SK-N-MC (cell line): Measurements from ENCODE around the gene MYRFL.

- RRBS: no CpG with 5 or more reads among the region's 4 CpGs
These were observed 50.9 kb upstream of the CCT2 start for GRCh38 chr12:69534237-69534845.

DNA sequence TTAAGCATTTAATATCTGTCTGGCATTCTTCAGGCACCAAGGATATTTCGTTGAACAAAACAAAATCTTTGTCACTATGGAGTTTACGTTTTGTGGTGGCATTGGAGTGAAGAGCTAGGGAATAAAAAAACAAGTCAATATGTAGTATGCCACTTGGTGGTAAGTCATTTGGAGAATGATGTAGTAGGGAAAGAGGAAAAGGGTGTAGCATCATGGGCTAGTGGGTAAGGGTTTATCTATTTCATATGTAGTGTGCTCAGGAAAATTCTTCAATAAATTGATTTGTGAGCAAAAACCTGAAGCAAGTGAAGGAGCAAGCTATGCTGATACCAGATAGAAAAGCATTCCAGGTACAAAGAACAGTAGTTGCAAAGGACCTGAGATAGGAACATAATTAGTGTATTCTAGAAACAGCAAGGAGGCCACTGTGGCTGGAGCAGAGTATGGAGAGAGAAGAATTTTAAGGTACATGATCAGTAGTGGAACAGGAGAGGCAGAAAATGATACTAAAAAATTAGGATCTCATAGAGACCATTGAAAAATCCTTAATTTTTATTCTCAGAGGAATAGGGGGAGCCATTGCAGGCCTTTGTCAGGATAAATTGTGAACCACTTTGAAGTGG lies 41.8 kb upstream of the CCT2 start:
- RRBS: no CpG with 5 or more reads among the region's 2 CpGs

- RRBS: 88% methylated on average over 6 of the region's 9 CpGs
These were observed 614 bp downstream of the LRRC10 start for GRCh38 chr12:69610193-69610392.

DNA sequence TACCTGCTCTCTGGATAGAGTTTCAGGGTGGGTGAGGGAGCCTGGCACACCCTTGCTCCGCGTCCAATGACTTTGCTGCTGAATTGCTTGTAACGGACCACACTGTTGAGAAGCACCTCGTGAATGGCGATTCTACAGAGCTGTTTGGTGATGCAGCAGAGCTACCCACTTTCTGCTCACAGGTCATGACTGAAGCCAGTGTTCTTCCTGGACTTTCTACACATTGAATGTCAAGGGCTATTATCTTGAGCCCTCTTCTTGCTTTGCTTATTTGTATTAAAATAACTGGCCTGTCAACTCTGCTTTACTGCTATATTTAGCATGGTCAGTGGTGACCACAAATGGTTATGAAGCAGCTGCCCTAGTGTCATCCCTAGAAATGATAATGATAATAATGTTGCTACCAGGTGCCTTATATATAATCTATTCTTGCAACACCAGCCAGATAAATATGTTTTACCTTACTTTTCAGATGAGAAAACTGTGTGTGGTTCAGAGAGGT lies 2.6 kb upstream of the LRRC10 start:
- RRBS: no CpG with 5 or more reads among the region's 5 CpGs

DNA sequence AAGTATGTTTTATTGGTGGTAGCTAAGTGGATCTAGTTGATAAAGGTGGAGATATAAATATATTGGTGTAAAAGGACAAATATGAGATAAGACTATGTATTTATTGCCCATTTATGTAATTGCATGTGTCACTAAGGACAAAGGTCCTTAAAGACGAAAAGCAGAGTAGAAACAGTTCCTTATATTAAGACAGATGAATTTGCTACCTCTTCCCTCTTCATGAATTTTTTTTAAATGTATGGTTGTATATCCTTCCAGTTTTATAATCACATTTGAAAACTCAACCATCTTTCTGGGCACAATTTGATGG lies at the start of gene MYRFL:
MYRFL (plus strand) TSS at position 163 of the 310 bp plus-strand sequence.
- RRBS: no CpG with 5 or more reads among the region's 1 CpG

DNA sequence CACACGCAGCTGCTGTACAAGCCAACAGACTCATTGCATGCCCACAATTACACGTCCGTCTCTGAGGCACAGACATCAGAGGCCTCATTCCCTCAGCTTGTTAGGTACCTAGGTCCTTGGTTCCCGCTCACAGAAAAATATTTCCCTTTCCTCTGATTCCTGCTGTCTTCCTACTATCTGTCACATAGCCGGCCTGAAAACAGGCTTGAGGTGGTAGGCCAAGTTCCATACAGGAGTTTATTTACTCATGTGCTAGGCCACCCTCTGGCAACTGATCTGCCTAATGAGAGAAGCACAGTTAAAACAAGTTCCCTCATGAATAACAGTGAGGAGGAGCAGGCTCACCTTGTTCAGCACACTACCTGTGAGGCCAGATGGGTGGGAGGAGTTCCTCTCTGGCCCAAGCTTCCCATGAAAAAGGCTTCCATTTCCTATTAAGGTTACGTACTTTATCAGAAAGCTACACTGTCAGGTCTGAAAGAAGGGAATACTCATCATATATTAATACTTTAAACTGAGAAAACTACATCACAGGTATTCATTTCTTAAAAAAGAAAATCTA lies 206.0 kb downstream of the MYRFL start:
- RRBS: no CpG with 5 or more reads among the region's 6 CpGs

GRCh38 chr12:70242300-70243143 lies 711 bp upstream of the CNOT2 start:
- RRBS: no CpG with 5 or more reads among the region's 33 CpGs

- RRBS: no CpG with 5 or more reads among the region's 3 CpGs
These were observed 44.9 kb upstream of the KCNMB4 start for GRCh38 chr12:70320830-70321924.

DNA sequence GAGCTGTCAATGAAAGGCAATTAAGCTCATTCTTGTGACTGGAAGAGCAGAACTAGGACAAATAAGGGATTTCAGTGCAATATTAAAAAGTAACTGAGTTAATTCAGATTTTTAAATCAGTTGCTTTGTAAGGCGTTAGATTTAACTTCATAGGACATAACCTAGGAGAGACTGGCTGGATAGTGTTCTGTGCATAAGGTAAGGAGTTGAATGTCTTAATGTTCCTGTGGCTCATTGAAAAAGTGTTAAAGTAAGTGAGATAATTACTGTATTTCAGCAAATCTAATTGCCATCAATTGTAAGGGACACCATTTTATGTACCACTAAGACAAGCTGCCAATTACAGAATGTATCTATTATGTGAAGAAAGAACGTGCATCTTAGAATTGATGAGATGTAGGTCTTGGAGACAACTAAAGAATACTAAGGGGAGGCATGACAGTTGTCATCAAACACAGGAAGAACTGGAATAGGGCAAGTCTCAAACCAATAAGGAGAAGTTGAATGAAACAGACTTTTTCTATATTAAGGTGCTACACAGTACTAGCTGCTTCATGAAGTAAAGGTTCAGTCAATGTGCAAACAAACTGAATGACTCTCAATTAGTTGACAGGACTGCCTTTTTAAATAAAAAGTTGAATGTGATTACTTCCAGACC lies 8.1 kb upstream of the KCNMB4 start:
- RRBS: no CpG with 5 or more reads among the region's 2 CpGs

GRCh38 chr12:70458544-70459043 lies 92.5 kb downstream of the KCNMB4 start:
- RRBS: no CpG with 5 or more reads among the region's 1 CpG

GRCh38 chr12:70571719-70572255 lies 65.4 kb downstream of the PTPRB start:
- RRBS: no CpG with 5 or more reads among the region's 3 CpGs

DNA sequence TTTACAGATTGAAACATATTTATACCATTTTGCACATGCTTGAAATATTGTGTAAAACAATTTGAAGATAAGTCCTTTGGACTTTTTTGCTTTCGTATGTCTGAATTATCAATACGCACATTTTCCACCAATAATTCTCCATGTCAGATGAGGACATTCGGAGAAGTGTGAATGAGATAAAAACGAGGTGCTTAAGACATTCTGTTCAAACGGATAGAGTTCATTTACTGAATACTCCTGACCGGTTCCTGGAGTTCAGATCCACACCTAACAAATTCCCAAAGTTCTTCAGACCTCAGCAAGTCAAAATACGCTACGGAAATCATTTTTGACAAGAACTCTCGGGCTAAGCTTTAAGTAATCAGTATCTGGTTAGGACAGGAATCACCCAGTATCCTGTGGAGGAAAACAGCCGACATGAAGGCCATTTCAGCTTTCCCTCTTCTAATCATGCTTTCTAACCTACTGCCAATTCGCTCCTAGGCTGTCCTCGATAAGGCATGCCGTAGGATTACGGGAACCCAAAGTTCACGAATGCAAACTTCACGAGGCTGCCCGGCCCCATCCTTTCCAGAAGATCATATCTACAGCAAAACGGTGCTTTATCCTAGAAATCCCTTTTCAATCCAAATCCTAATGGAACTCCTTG lies 81.7 kb upstream of the PTPRB start:
- RRBS: no CpG with 5 or more reads among the region's 18 CpGs

DNA sequence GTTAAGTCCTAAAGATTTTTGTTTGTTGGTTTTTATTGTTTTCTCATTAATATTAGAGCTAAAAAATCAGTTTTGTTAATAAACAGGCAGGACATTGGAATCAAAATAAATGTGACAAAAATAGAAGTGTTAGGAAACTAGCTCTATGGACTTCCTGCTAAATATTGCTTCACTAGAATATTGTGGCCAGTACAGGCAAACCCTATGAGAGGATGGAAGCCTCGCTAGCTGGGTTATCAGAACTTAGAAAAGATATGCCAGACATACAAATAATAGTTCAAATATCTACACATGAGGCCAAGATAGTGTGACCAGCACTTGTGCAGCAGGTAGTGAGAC lies 16.6 kb downstream of the TSPAN8 start:
- RRBS: no CpG with 5 or more reads among the region's 1 CpG

GRCh38 chr12:71161474-71161887 lies 3.7 kb upstream of the TSPAN8 start:
- RRBS: no CpG with 5 or more reads among the region's 3 CpGs

GRCh38 chr12:71214437-71214975 lies 56.7 kb upstream of the TSPAN8 start:
- RRBS: no CpG with 5 or more reads among the region's 4 CpGs

- RRBS: no CpG with 5 or more reads among the region's 6 CpGs
These were observed 24.3 kb downstream of the TMEM19 start for GRCh38 chr12:71710128-71710671.

- RRBS: no CpG with 5 or more reads among the region's 2 CpGs
These were observed 475.5 kb downstream of the TRHDE start for GRCh38 chr12:72747586-72748056.

DNA sequence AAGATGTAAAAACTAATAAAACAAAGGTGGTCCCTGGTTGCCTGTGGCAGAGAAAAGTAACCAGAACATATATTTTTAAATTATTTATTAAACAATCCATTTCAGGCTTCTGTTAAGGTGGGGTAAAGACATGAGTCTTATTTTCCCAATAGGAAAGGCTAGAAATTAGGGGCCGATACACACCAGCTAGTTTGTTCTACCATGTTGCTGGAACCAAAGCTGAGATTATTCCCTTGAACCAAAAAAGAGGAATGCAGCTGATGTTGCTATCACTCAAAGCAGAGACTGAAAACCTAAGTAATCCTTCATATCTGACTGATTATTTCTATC lies 812.6 kb upstream of the ATXN7L3B start:
- RRBS: no CpG with 5 or more reads among the region's 1 CpG

DNA sequence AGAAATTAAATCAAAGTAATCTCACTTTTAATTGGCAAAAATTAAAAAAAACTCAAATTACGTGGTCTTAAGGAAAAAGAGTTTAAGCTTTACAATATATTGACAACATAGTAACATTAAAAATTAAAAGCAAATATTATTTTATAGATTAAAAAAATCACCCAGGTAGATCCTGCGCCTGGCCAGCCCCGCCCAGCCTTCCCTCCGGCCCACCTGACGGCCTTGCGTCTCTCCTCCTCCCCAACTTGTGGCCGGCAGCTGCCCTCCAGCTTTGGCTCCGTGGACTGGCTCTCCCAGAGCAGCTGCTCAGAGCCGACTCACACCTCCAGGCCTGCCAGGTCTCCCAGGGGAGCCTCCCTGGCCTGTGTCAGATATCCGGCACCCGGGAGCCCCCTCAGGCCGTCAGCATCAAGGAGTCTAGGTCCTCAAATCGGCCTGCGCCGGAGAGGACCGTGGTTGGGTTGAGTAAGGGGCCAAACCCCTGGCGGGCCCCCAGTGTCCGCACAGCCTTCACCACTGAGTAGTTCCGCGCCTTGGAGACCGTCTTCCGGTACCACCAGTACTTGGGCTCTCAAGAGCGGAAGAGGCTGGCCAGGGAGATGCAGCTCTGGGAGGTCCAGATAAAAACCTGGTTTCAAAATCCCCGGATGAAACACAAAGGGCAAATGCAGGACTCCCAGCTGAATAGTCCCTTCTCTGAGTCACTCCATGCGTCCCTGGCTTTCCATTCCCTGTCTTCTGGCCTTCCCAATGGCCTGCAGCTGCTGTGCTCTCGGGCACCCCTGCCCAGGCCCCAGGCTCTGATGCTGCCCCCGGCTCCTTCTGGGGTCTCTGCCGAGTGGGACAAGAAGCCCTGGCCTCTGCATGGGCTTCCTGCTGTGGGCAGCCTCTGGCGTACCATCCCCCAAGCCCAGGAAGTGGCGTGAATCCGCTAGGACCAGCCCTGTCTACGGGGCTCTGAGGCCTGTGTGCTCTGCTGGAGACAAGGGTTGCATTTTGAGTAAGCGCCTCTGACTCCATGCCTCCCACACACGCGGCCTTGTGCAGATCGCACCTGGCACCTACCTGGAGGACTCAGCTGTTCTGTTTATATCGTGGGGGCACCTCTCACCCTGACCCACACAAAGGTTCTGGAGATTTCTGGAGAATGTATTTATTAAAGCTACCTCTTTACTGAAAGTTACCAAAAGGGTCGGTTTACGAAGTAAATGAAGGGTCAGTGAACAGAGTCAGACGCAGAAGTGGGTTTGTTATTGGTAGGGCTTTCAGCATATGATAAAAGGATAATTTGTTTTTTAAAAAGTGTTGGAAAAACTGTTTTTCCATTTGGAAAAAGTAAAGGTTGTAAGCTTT lies 245.1 kb upstream of the ATXN7L3B start:
- RRBS: 97% methylated on average over 6 of the region's 40 CpGs